Cardiac atrium fibroblast (primary cell): ENCODE measurements around the gene PYGM.

DNA sequence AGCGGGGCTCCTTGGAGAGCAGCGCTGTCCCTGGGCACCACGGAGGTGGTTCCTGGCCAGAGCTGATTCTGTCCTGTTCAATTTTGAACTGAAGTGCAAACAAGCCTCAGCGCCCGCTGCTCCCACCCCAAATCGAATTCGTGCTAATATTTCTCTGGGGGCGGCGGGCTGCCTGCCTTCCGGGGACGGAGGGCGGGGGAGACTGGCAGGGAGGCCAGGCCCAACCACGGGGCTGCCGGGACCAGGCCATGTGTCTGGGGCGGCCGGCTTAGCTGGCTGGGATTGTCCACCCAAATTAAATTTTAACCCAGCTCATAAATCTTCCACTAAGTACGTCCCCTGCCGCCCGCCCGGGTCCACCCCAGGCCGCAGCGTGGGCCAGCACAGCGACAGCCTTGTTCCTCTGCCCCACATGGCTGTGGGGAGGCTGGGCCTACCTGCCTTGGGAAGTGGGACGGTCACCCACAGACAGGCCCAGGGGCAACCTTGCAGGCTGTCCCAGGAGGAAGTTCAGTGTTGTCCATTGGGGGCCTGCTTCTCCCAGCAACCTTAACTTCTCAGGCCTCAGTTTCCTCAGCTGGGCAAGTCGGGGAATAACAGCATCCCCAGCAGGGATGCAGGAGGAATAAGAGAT is 49.6 kb downstream of the FLRT1 start:
- RAMPAGE, long total RNA = no peak

- RAMPAGE, long total RNA = no peak
Measured at GRCh38 chr11:64090974-64091733, 55.4 kb downstream of the FLRT1 start.

GRCh38 chr11:64148152-64148820 is 17.6 kb downstream of the MACROD1 start:
- RAMPAGE, long total RNA = no peak

DNA sequence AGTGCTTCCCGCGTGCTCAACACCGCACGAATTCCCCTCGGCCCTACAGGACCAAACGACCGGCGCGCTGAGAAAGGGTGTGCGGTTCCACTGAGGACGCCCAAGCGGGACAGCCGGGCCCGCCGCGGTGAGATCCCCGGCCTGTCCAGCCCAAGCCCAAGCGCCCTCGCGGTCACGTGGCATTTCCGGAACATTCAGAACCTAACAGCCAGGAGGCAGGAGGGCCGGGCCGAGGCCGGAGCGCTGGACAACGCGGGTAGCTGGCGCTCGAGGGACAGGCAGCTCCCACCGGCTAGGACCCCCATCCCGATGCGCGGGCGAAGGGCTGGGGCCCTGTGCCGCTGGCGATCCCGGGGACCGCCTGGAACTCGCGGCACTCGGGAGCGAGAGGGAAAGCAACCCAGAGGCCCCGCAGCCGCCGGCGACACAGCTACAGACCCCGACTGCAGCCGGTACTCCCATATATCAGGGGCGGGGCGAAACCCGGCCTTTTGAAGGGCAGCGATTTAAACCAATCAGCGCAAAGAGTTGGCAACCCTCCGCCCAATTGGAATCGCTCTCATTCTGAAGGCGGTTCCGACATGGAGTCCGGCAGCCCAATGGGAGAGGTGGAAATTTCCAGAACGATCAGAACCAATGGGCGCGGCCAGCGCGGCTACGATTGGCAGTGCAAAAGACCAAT is 586 bp upstream of the STIP1 start:
- RAMPAGE, long total RNA = no peak

DNA sequence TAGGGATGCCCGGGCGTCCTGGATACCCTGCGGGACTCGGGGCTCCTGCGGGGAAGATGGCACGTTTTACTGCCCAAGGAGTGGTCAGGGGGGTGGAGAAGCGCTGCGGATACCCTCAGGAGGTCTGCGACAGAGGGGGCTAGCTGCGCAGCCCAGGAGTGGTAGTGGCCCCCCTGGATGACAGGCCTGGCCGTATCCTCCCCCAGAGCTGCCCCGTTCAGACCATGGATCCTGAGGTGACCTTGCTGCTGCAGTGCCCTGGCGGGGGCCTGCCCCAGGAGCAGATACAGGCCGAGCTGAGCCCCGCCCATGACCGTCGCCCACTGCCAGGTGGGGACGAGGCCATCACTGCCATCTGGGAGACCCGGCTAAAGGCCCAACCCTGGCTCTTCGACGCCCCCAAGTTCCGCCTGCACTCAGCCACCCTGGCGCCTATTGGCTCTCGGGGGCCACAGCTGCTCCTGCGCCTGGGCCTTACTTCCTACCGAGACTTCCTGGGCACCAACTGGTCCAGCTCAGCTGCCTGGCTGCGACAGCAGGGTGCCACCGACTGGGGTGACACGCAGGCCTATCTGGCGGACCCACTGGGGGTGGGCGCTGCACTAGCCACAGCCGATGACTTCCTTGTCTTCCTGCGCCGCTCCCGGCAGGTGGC is 482 bp downstream of the NUDT22 start:
- RAMPAGE, long total RNA = no peak

GRCh38 chr11:64231074-64231409 is 694 bp downstream of the DNAJC4 start:
- RAMPAGE, long total RNA = no peak

DNA sequence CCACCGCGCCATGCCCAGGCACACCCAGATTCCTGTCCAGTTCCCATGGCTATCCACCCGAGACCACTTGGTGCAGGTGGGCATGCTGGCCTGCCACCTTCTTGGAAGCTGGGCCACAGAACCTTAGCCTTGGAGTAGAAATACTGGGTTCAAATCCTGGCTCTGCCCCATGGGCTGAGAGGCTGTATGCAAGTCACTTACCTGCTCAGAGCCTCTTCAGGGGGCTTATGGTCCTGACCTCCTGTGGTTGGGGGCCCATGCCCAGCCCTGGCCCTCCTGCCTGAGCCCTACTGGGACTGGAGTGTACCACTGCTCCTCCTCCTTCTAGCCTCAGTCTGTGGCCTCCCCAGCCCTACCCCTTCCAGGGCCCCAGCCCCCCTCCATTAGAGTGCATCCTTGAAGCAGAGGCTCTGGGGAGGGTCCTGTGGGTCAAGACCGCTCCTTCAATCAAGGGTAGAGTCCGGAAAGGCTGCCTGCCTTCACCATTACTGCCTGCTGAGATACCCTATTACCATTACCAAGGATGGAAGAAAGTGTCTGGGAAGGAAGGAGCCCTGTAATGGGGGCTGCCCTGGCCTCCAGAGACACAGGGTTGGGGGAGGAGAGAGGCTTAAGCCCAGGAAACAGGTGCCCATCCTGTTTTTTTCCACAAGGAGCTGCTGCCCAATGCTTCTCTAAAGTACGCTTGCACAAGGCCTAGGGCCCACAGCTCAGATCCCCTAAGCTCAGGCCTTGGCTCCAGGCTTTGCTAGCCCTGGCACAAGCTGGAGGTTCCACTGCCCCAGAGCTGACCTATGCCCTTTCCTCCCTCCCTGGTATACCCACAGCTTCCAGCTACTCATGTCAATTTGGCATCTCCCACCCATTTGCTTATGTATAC is 1.9 kb upstream of the PLCB3 start:
- RAMPAGE, long total RNA = no peak

DNA sequence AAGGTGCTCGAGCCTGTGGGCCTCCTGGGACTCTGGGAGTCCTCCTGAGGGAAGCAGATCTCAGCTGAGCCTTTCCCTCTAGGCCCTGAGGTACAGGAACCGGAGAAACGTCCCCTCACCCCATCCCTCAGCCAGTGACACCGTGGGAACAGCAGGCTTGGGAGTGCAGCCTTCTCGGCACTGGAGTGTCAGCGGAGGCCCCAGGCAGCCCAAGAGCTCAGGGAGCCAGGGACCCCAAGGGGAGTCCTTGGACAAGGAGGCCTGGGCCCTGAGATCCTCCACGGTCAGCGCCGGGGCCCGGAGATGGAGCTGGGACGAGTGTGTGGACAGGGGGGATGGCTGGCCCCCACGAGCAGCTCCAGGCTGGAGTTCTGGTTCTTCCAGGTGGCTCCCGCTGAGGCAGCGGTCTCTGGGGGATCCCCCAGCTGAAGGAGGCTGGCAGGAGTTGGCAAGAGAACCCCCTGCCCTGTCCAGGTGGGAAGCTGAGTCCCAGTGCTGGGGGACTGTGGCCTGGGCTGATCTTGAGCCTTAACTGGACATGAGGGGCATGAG is 1.9 kb upstream of the RPS6KA4 start:
- RAMPAGE, long total RNA = no peak

- RAMPAGE, long total RNA = no peak
Measured at GRCh38 chr11:64661137-64661828, 61.7 kb downstream of the NRXN2 start.

- RAMPAGE, long total RNA = no peak
Measured at GRCh38 chr11:64759647-64760458, at the start of gene PYGM. Gene PYGM (minus strand): TSS chr11:64759974.

DNA sequence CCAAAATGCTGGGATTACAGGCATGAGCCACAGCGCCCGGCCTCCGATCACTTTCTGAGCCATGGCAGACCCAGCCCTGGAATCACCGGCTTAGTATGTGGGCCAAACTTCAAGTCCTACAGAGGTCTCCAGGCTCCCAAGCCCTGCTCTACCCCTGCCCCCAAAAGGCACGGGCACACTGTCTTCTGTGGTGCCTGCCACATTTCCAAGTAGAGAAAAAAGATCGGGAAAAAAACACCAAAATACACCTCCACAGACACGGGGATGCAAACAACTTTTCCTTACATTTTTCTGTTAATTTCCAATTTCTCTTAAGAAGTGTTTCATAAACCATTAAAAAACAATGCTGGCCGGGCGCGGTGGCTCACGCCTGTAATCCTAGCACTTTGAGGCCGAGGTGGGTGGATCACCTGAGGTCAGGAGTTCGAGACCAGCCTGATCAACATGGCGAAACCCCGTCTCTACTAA is 1.8 kb upstream of the PYGM start:
- RAMPAGE, long total RNA = no peak

GRCh38 chr11:64767721-64768788 is 8.3 kb upstream of the PYGM start:
- RAMPAGE, long total RNA = no peak

DNA sequence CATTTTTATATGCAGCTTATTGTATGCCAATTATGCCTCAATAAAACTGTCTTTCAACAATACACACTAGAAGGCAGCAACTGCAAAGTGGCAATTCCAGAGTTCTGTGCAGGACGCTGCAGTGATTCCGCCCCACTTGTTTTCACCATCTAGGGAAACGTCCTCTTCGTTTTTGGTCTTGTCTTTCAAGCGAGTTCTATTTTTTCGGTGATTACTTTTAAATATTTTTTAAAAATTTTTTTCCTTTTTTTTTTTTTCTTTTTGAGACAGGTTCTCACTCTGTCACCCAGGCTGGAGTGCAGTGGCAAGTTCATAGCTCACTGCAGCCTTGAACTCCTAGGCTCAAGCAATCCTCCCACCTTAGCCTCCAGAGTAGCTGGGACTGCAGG is 7.0 kb upstream of the SF1 start:
- RAMPAGE, long total RNA = no peak

- RAMPAGE, long total RNA = no peak
Measured at GRCh38 chr11:64835157-64836018, 9.1 kb downstream of the CDC42BPG start.

GRCh38 chr11:64846843-64847800 is 2.7 kb upstream of the CDC42BPG start:
- RAMPAGE, long total RNA = no peak

- RAMPAGE, long total RNA = no peak
Measured at GRCh38 chr11:64875463-64875724, 3.0 kb downstream of the EHD1 start.

- RAMPAGE, long total RNA = no peak
Measured at GRCh38 chr11:64877371-64877665, 1.1 kb downstream of the EHD1 start.

GRCh38 chr11:64896337-64896988 is 18.0 kb upstream of the EHD1 start:
- RAMPAGE, long total RNA = no peak

- RAMPAGE, long total RNA = no peak
Measured at GRCh38 chr11:64910102-64910855, 6.7 kb downstream of the ATG2A start.

- RAMPAGE, long total RNA = no peak
Measured at GRCh38 chr11:64910898-64911457, 6.0 kb downstream of the ATG2A start.